ENCODE measurements around a stretch of chr18.

GRCh38 chr18:12373565-12374271 lies 3.3 kb downstream of the AFG3L2 start:
- RRBS, 2 experiments, result no CpG with 5 or more reads among the region's 5 CpGs

DNA sequence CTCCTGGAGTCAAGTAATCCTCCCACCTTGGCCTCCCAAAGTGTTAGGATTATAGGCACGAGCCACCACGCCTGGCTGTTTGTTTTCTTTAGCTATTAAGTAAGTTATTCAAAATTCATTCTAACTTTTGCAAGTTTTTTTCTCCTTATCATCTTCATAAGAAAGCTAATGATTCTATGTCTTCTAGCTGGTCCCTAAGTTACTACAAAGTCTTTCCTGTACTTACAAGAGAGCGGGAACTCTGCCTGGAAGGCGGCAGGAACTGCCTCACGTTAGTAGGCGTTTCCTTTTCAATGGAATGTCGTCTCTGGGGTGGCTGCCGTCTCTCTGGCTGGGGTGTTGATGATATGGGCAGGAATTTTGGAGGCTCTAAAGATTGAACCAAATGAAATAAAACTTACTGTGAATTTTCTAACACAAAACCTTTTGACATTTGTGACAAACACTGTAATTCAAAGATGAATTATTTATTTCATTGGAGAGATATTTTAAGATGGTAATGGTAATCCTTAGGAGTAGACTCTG lies 55.5 kb downstream of the PRELID3A start:
- RRBS, 2 experiments, result no CpG with 5 or more reads among the region's 8 CpGs

DNA sequence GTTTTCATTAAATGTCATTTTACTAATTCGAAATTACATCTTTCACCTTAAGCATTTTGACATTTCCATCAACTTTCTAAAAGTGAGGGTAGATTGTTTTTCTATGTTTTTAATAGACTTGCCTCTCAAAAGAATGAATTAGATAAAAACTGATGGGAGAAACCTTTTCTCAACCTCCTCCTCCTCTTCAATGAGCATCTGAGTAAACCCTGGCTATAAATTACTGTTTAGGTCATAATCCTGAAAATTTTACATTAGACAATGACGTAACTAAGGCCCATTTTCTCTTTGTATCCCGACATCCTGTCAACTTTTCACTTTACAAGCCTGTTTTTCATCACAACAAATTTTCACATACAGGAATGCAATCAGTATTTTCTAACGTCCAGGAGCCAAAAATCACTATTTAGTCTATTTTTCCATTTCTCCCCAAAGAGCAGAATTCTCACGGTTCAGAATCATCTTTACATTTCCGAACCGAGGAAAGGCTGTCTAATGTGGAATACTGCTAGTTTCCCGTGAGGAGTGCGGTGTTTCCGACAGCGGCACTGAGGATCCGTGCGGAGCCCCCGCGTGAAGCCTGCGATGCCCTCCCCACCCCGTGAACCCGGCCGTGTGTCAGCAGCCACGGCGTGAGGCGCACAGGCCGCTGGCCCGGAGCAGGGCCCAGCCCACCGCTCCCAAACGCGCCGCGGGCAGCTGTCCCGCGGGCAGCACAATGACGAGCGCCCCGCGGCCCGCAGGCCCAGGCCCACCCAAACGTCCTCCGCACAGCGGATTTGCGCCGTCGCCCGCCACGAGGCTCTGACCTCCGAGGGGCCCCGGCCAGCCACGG lies 1.2 kb downstream of the SPIRE1 start:
- RRBS, 2 experiments, result under 1 to 3% methylated on average over 9 of the region's 47 CpGs

DNA sequence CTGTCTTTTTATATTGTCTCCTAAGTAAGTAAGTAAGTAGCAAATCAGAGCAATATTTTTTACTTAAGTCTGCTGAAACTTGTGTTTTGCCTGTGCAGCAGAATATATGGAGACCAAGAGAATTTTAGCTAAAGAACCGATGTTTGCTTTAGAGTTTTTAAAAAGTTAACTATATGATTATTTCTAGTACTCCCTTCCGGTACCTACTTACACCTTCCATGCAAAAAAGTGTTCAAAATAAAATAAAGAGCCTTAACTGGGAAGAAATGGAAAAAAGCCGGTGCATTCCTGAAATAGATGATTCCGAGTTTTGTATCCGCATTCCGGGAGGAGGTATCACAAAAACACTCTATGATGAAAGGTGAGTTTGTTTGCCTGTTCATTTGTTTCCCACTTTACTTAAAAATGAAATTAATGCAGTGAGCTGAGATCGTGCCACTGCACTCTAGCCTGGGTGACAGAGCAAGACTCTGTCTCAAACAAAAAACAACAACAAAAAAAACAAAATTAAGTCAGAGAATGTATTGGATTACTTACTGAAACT lies 17.6 kb downstream of the PSMG2 start:
- RRBS, 2 experiments, result 96 to 100% methylated on average over 2 of the region's 7 CpGs

DNA sequence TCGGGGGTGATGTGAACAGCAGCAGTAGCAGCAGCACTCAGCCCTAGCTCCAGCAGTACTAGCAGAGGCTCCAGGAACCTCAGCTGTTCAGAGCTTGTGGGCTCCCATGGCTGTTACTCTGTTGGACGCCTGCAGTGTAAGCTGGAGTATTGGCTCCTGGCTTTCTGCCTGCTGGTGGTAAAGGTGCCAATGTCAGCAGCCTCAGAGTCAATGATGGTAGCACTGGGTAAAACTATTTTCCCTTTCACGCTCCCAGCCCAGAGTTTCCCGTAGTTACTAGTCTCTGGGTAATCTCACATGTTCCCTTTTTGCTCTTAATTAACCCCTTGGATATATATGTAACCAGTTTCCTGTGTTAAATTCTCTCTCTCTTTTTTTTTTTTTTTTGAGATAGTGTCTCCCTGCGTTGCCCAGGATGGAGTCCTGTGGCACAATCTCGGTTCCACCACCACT lies 3.0 kb upstream of the SEH1L start:
- RRBS, 2 experiments, result no CpG with 5 or more reads among the region's 6 CpGs

DNA sequence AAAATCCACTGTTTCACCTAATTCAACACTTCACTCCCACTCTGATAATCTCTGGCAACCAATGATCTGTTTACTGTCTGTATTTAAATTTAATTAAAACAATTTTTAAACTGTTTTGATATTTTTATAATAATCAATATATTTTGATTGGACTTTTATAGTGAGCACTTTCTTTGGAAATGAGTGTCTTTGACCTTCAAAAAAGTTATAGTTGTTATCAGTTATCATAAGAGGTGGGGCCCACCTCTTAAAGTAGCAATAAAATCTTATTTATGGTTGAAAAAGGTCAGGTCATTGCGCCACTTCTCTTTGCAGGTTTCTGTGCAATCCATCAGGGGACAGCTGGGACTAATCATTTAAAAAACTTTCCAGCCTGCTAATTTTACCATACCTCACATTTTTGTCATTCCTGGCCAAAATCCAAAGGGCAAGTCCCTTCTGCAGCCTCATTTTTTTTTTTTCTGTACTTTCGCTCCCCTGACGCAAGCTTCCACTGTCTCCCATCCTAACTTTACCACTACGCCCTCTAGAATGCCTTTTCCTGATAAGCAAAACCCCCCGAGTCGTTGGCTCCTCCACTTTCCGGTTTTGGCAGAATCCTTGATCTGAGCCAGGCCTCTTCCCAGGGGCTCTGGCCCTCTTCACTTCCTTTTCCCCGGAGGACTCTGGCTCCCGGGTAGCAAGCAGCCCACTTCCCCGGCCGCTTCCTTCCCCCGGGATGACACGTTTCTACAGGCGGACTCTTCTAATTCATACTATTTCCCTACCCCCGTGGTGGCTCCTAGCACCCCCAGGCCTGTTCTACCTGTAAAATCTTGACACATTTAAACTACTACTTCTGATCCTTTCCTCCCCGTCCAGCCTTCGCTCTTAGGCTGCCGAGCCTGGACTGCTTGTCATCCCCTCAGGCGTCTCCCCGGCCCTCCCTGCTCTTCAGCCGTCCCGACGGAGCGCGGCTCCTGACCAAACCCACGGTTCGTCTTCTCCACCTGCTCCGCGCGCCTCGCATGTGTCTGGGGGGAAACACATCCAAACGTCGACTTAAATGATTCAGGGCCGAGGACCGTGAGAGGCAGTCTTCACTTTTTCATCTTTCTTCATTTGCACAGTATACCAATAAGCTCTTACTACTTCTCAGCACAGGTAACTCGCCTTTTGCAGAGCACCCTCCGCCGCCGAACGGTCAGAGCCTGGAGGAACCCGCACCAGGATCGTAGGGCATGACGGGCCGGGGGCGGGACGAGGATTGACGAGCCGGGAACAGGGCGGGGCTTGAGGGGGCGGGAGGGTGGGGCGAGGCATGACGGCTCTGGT lies 870 bp upstream of the SEH1L start:
- RRBS, 2 experiments, result 2 to 7% methylated on average over 2 of the region's 52 CpGs

DNA sequence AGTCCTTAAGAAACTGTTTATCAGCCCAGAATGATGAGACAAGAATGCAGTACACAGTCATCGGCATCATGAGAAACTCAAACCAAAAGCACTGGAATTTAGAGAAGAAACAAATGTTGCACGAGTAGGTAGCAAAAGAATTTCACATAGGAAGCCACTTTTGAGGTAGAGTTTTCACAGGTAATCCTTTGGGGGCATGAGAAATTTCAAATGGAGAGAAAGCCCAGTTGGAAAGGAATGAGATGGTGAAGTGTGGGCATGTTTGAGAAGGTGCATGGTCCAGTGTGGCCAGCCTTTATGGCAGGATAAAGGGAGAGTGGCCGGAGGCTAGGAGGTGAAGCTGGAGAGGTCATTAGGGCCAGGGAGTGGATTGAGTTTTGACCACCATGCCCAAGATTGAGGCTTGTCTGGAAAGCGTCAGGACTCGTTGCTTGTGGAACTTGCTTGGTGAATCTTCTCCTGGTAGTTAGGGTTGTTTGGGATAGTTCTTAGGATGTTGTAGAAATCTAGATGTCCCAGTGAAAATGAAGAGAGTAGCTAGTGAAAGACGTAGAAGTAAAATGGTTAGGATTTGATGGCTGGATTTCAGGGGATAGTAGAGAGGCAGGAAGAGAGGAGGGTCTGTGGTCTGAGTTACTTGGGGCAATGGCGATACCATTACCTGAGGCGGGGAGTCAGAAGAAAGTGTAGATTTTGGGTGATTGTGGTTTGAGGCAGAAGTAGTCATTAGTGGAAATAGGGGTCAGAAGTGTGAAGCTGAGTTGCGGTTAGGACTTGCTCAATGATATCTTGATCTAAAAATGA lies 40.7 kb downstream of the CEP192 start:
- RRBS, 2 experiments, result no CpG with 5 or more reads among the region's 9 CpGs

- RRBS, 2 experiments, result no CpG with 5 or more reads among the region's 6 CpGs
These were observed 79.8 kb upstream of the LDLRAD4 start for GRCh38 chr18:13138777-13139191.

- RRBS, 2 experiments, result no CpG with 5 or more reads among the region's 11 CpGs
These were observed 53.5 kb upstream of the LDLRAD4 start for GRCh38 chr18:13164885-13165541.

DNA sequence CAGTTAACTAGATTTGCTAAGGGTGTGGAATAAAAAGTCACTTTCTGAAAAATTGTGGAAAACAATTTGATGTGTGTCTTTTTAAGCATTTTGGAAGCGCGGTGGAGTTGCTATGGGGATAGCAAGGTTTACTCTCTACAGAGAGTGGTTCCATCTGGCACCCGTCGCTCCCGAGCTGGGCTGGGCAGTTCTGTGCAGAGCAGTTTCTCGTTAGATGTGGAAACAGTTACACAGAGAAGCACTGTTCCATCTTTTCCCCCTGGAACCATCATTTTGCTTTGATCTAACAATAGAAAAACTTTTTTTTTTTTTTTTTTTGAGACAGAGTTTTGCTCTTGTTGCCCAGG lies 17.4 kb downstream of the LDLRAD4 start:
- RRBS, 2 experiments, result no CpG with 5 or more reads among the region's 6 CpGs

GRCh38 chr18:13543309-13543669 lies 183.1 kb downstream of the FAM210A start:
- RRBS, 2 experiments, result no CpG with 5 or more reads among the region's 3 CpGs

DNA sequence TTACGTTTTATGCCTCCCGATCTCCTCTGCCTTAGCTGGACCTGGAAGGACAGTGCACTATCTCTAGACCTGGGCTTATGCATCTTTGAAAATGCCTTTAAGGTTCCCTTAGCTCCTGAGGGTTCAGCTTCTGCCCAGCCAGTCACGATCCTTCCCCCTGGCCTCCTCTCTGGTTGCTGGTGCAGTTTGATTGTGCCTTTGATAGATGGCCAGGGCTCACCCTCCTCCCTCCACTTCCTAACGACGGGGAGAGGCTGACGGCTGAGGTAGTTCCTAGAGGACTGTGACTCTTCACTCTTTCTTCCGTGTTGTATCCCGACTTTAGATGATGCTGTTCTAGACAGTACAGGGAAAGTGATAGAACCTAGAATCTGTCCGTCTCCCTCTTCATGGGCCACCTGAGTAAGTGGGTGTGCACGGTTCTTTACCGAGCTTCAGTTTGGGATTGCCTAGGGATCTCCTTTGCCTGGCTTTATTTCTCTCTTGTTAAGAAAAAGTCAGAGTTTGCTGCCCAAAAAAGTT lies 173.9 kb downstream of the FAM210A start:
- RRBS, 2 experiments, result no CpG with 5 or more reads among the region's 11 CpGs

DNA sequence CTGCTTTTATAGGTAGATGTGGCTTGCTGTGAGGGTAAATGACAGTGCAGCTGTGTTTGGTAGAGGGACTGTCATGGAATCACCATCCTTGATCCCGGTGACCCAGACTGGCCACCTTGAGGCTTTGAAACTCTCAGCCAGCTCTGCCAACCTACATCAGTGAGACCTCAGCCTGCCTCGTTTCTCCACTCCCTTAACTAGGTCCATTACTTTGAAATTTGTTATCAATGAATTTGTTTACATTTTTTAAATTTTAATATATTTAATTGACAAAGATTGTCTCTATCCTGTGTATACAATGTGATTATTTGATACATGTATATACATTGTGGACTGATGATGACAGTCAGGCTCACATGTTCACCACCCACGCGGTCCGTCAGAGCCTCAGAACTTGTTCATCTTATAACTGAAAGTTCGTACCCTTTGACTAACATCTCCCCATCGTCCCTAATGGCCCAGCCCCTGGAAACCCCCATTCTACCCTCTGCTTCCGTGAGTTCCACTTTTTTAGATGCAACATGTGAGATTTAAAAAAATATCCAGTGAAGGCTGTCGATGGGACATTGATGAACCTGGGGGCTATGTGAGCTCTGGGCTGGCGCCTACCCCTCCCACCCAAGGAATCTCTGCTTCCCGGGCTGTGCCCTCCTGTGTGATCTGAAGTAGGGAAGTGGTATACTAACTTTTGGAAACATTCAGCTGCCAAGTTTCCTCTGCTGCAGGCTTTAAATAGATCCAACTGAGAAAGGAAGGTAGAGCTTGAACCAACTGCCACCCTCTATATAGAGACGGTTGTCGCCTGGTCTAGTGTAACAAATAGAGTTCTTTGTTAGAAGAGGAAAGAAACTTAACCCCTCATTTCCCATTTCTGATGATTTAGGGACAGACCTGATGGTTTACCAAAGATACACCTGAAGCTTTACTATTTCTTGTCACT lies 163.9 kb downstream of the FAM210A start:
- RRBS, 2 experiments, result no CpG with 5 or more reads among the region's 13 CpGs

GRCh38 chr18:13758162-13758573 lies 31.7 kb downstream of the RNMT start:
- RRBS, 2 experiments, result no CpG with 5 or more reads among the region's 4 CpGs

- RRBS, 2 experiments, result no CpG with 5 or more reads among the region's 25 CpGs
These were observed 262.3 kb downstream of the ANKRD30B start for GRCh38 chr18:15010272-15010609.

DNA sequence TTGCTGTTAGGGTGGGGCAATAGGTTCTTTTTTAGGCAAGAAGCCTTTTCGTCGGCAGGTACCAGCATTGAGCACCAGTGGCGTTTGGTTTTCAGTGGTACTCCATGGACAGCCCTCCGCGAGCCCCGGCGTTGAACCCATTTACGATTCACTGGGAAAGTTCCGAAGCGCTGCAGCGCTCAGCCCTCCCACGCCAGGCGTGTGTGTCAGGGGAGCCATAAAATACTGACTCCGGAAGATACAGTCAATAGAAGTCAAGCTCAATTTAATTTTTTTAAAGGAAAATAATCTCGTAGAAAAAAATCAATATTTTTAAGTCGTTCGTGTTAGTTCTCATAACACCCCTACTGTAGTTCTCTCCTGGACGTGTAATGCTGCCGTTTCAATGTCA lies 561 bp upstream of the ROCK1 start:
- RRBS, 2 experiments, result 0% methylated on average over 2 to 5 of the region's 19 CpGs

DNA sequence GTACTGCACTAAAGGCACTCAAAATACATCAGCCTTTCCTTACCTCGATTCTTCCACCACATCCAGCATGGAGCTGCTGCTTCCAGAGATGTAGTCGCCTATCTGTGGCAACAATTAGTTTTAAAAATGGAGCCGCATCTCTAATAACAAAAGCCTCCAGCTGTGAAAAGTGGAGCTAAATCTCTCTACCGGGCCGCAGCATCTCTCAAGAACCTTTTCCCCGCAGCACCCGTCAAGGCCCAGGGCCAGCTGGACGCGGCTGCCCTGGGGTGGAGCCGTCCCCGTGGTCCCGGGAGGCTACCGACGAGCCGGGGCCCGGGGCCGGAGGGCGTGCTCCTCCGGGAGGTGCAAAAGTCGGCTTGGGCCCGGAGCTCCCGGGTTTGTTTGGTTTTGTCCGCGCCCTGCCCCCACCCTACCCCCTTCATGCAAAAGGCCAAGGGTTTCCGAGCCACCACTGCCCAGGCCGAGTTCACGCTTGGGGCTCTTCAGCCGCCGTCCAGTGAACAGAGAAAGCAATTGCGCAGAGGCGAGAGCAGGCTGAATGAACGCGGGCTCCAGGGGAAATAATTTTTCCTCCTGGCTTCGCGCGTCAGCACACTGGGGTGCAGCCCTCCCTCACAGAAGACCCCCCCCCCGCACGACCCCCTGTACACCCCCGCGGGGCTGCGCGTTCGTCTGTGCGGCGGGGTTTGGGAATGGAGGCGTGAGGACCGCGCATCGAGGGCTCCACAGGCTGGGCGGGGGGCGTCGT lies 623 bp upstream of the GREB1L start:
- RRBS, 2 experiments, result under 1 to 5% methylated on average over 7 of the region's 52 CpGs

GRCh38 chr18:21264453-21265166 lies 22.6 kb downstream of the GREB1L start:
- RRBS, 2 experiments, result no CpG with 5 or more reads among the region's 5 CpGs

- RRBS, 2 experiments, result no CpG with 5 or more reads among the region's 9 CpGs
These were observed 26.4 kb downstream of the ESCO1 start for GRCh38 chr18:21573985-21574540.